Heart (tissue), 3 donors: ENCODE data around the gene RAB5A.

DNA sequence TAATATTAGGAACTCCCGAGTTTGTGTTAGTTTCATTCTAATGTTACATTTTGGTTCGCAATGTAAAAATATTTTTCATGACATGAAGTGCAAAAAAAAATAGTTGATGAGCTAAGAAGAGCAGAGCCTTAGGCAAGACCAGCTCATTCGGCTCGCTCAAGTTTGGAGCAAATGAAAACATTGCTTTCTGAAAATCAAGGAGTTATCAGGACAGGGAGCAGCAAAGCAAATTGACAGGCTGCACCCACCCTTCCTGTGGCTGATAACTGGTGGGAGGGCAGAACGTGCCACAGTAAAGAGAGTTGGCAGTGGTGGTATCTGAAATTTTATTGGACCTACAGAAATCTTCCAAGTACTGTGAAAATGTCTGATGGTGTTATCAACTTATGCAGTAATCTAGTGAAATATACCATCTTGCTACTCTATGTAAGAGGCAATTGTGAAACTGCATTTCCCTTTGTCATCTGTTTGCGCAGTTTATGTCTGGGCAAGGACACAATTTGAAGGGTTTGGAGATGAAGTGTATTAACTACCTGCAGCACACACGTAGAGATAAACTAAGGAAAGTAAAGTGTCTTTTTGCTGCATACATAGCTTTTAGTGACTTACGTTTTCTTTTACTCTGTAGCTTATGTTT lies 1.5 kb downstream of the PLCL2 start:
- RAMPAGE, long total RNA, 2 experiments = no peak in any of the 2 experiments

- RAMPAGE, long total RNA, 2 experiments = no peak in any of the 2 experiments
Observed at GRCh38 chr3:17088905-17089336, 204.2 kb downstream of the PLCL2 start.

GRCh38 chr3:18444425-18445455 lies 19.6 kb upstream of the SATB1 start:
- RAMPAGE, long total RNA, 2 experiments = no peak in any of the 2 experiments

GRCh38 chr3:19702420-19703105 lies 231.5 kb downstream of the EFHB start:
- RAMPAGE, long total RNA, 2 experiments = no peak in any of the 2 experiments

GRCh38 chr3:19946770-19947609 lies at the start of gene RAB5A:
Gene RAB5A (plus strand): TSS chr3:19947097.
- RAMPAGE, long total RNA, 2 experiments = start-site peak on the plus strand in 2 of 2 experiments, at chr3:19947092-19947406 at its widest, 198 to 1,999 reads per replicate; start-site peak on the minus strand in 1 of 2 experiments, at chr3:19946976-19946997 at its widest, 61 reads per replicate

- RAMPAGE, long total RNA, 2 experiments = no peak in any of the 2 experiments
Observed at GRCh38 chr3:20060854-20061212, 20.6 kb downstream of the KAT2B start.

DNA sequence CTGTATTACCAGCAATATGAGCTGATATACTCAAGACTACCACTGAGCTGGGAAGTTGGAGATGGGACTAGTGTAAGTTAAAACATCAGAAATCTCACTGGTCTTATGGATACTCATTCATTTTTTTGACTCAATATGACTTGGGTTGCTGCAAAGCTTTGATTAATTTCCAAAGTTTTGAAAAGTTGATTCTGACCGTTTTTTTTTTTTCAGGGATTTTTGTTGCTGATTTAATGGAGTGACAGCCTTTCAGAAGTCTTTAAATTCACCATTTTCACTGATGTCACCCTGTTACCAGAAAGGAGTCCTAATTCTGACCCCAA lies 708.3 kb downstream of the ZNF385D start:
- RAMPAGE, long total RNA, 2 experiments = no peak in any of the 2 experiments

DNA sequence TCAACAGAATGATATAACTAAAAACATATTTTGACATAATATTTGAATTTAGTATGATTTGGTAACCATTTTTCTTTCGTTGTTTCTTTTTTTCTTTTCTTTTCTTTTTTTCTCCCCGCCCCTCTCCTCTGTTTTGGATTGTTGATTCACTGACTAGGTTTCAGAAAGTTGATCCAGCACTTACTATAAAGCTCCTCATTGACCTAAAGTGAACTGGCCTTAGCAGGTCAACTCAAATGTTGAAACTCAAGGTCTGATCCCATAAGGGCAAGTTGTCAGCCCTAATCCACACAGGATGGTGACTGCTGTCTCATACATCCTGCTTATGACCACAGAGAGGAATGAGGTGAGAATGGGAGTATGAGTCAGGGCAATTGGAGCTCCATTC lies 78.9 kb downstream of the ZNF385D start:
- RAMPAGE, long total RNA, 2 experiments = no peak in any of the 2 experiments

- RAMPAGE, long total RNA, 2 experiments = no peak in any of the 2 experiments
Observed at GRCh38 chr3:23226284-23227121, 23.4 kb downstream of the UBE2E2 start.

DNA sequence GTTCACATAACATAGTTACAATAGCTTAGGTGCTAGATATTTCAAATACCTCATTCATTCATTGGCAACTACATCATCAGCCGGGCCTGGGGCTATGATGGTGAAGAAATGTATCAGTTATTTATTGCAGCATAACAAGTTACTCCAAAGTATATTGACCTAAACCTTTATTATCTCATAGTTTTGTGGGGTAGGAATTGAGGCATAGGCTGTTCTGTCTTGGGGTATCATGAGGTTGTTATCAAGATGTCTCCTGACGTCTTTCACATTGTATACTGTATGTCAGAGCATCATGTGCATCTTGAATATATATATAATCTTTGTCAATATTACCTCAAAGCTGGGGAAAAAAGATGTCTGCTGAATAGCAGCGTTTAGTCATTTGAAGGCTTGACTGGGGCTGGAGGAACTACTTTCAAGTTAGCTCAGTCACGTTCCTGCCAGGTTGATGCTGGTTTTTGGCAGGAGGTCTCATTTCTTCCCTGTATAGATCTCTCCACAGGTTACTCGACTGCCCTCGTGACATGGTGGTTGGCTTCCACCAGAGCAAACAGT lies 106.3 kb downstream of the UBE2E2 start:
- RAMPAGE, long total RNA, 2 experiments = no peak in any of the 2 experiments

- RAMPAGE, long total RNA, 2 experiments = no peak in any of the 2 experiments
Observed at GRCh38 chr3:23331010-23331742, 128.0 kb downstream of the UBE2E2 start.

GRCh38 chr3:23364770-23365241 lies 161.7 kb downstream of the UBE2E2 start:
- RAMPAGE, long total RNA, 2 experiments = no peak in any of the 2 experiments

GRCh38 chr3:23650624-23650892 lies 155.2 kb upstream of the UBE2E1 start:
- RAMPAGE, long total RNA, 2 experiments = no peak in any of the 2 experiments

DNA sequence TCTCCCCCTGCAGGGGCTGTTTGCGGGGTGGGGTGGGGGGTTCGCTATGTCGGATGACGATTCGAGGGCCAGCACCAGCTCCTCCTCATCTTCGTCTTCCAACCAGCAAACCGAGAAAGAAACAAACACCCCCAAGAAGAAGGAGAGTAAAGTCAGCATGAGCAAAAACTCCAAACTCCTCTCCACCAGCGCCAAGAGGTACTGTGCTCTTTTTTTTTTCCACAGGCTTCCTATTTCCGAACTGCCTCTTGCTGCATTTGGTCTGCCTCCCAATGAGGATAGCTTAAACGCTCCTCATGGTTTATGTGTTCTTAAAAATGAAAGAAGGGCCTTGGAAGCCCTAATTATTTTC lies 1.4 kb downstream of the UBE2E1 start:
- RAMPAGE, long total RNA, 2 experiments = no peak in any of the 2 experiments

DNA sequence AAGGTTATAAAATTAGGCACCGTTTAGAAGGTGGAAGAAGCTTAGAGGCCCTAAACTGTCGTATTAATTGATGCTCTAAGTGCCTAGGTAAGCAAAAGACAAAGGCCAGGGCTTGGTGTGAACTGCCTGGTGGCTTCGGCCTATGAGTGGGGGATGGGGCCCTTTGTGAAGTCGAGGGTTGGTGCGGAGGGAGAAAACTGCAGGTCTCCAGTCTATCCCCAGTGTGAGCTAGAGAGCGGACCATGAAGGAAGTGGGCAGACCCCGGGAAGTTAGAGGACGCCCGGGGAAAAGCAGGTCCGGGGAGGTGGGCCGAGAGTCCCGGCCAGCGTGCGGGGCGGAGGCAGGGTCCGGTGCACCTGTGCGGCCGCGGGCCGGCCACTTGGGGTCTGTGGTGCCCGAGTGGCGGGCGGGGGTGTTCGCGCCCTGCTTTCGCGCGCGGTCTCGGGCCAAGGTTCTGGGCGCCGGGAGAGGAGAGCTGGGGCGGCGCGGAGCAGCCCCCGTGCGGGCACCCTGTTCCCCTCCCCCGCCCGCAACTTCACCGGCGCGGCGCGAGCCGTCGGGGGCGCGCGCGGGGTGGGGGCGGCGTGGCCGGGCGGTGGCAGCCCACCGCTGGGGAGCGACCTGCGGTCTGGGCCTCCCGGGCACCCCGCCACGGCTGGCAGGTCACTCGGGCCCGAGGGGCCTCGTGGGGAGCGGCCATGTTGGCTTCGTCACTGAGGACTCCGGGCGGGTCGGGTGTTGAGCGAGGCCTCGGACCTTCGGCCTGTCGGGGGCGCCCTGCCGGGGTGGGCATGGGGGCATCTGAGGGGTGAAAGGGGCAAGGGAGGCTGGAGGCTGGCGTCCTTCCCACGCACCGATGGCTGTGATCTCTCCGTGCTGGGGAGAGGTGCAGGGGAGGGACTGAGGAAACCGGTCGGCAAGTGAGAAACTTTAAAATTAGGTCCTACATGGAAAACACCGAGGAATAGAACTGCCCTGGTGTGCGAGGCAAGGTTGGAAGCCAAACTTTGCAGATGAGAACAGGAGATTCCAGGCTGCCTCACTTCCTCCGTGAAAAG lies 4.8 kb downstream of the UBE2E1 start:
- RAMPAGE, long total RNA, 2 experiments = start-site peak on the plus strand in 1 of 2 experiments, centred at position 247 of the sequence, 79 reads per replicate

DNA sequence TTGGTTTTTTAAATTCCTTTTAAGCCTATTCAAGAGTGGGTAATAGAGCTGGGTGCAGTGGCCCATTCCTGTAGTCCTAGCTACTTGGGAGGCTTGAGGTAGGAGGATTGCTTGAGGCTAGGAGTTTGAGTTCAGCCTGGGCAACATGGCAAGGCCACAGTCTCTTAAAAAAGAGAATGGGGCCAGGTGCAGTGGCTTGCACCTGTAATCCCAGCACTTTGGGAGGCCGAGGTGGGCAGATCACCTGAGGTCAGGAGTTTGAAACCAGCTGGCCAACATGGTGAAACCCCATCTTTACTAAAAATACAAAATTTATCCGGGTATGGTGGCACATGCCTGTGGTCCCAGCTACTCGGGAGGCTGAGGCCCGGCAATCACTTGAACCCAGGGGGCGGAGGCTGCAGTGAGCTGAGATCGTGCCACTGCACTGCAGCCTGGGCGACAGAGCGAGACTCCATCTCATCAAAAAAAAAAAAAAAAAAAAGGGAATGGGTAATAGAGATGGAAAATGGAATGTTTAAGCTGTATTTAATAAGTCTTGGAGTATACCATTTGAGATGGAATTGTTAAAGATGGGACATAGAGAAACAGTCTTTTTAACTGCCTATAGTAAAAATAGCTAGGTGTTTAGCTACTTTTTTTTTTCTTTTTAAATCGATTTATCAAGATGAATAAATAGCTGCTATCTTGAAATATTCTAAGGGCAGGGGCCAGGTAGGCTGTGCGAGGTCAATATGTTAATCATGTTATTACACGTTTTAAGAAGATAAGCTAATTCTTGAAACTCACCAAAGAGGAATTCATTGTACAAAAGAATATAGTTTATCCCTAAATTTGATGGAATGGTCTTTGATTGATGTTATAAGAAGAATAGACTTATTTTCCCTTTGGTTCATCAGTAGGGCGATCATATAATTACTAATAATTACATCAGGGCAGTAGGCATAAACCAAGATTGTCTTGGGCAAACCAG lies 40.8 kb downstream of the UBE2E1 start:
- RAMPAGE, long total RNA, 2 experiments = no peak in any of the 2 experiments

DNA sequence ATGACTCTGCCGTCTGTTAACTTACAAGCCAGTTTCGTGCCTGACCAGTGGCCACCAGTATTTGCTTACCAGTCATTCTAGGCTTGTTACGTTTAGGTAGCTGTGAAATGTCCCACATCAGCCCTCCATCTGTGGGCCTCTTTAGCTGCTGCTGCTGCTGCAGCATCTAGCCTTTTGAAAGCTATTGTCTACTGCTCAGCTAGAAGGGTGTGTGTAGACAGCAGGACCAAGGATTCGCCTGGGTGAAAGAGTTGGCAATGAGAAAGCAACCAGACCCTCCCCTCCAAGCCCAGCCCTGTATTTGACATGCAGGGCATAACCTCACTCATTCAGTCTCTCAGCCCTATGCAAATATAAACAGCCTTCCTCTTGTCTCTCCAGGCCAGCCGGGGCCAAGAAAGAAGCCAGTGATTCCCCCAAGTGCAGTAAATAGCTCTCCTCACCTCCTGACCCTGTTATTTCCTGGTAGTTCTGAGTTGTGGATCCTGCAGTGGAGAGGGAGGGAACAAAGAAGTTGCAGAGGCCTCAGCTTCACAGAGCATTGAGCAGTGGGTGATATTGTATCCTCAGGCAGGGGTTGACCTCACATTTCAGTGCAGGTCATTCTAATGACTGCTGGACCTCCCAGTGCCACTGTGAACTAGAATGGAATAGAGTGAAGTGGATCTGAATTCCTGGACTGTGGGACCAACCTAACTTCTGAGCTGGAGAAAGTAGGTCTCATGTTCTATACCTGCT lies 50.9 kb downstream of the NKIRAS1 start:
- RAMPAGE, long total RNA, 2 experiments = no peak in any of the 2 experiments

DNA sequence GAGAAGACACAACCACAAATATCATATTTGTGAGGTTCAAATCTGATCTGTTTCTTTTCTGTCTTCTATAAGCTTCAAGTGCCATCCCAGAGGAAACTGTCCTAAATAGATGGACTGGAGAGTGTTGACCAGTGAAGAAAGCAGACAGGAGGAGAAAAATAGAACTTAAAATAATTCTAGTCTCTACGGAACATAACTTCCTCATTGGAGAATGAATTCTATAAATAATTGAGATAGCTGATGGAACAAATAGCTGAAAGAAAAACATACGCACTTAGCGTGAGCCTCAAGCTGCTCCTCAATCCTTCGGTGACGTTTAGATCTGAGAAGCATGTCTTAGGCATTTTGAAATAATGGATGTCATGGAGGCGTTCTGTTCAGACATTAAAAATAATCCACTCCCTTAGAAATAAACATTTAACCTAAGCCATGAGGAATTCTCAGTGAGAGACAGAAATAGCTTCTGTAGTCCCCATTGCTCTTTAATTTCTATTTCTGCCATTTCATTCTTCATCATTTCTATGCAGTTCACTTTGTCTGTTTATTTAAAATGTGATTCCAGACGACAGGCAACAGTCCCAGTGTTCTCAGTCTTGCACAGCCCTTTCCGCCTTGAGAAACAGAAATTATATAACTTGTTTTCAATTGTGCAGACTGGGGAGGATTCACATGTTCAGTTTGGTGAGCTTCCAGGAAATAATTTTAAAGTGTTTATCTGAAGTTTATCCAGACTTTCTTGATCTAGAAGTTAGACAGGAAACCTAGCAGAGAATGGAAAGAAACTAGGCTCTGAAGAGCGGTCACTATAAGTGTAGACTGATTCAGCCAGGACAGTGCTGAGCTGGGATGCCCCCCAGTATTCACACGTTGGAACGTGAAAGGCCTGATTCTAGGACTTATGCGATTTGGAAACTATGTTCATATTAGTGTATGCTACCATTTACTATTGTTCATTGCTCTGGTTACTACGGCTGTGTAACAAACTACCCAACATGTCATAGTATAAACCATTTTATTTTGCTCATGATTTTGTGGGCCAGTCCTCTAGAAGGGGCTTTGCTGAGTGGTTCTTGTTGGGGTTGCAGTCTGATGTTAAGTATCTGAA lies 97.5 kb downstream of the NR1D2 start:
- RAMPAGE, long total RNA, 2 experiments = no peak in any of the 2 experiments

GRCh38 chr3:24145856-24146283 lies 200.8 kb downstream of the NR1D2 start:
- RAMPAGE, long total RNA, 2 experiments = no peak in any of the 2 experiments

DNA sequence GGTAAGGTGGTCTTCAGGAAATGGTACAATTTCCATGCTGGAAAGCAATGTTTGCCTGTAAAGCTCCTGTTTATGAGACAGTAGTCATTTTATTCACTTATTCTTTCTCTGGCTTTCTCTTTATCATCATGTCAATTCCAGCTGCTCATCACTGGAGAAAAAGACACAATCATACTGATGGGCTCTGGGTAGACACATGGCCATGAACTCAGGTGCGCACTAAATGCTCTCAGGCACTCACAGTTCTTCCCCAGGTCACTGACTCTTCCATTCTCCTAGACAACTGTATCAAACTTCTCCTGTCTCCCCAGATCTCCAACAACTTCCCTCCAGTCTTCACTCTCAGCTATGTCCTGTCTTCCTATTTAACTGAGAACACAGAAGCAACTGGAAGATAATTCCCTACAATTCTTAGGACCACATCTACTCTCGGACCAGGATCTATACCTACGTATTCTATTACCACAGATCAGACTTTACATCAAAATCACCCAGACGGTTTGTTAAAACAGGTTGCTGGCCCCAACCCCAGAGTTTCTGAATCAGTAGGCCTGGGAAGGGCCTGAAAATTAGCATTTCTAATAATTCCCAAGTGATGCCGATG lies 234.1 kb downstream of the THRB start:
- RAMPAGE, long total RNA, 2 experiments = no peak in any of the 2 experiments